Colon Carcinoma Metastatic in the Brain (tissue), 2 donors: ENCODE data around the genes PAPOLG and PEX13.

DNA sequence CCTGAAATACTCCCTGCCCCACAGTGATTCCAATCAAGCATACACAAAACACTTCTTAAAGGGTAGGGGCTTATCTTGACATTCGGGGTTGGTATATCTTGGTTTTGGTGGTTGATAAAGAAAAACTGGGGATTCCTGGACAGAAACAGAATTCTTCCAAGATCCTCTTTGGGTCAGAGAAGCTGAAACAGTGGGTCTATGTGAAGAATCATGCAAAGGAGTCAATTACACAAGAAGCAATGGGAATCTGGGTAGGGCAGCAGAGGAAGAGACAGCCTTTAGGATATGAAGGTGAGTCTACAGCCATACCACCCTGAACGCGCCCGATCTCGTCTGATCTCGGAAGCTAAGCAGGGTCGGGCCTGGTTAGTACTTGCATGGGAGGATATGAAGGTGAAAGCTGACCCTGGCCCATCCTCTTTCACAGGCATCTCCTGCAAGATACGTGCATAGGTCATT, 1080.8 kb upstream of the FANCL start:
- PRO-cap, 2 experiments, result no peak in any of the 2 experiments

GRCh38 chr2:60083870-60084438, 469.5 kb downstream of the BCL11A start:
- PRO-cap, 2 experiments, result no peak in any of the 2 experiments

DNA sequence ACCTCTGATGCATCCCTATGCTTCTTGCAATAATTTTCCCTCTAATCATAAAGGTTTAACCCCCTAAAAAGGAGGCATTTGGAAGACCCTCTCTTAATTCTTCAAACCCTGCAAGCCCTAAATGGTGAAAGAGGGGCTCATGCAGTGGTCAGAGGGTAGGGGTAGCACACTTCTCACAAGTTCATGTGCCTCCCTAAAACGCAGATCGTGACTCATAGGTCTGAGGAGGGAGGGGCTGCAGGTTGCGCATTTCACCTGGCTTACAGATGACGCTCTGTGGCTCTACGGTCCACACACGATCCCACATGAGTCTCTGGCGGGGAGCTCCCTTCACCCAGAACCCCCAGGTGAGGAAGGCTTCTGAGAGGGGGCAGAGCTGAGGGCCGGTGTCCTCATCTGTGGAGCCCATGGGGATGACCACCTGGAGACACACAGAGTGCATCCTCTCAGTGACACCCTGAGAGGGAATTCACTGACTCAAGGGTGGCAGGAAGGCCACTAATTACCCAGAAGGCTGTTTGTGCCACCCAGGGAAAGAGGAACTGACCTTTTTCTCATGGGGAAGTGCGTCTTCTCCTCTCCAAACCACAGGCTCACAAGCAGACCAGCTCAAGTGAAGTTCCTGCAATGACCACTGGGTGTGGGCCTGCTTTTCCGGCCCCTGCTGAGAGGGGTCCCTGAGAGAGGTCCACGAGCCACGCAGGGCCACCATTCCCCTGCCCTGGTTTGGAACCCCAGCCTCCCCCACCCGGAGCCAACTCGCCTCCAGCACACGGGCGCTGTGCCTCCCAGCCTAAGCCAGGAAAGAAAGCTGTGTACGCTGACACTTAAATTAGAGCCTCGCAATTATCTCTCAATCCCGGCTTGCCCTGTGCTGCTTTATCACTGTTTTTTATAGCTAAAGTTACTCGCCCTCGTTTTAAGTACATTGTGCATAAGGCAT, 114.2 kb downstream of the BCL11A start:
- PRO-cap, 2 experiments, result no peak in any of the 2 experiments

DNA sequence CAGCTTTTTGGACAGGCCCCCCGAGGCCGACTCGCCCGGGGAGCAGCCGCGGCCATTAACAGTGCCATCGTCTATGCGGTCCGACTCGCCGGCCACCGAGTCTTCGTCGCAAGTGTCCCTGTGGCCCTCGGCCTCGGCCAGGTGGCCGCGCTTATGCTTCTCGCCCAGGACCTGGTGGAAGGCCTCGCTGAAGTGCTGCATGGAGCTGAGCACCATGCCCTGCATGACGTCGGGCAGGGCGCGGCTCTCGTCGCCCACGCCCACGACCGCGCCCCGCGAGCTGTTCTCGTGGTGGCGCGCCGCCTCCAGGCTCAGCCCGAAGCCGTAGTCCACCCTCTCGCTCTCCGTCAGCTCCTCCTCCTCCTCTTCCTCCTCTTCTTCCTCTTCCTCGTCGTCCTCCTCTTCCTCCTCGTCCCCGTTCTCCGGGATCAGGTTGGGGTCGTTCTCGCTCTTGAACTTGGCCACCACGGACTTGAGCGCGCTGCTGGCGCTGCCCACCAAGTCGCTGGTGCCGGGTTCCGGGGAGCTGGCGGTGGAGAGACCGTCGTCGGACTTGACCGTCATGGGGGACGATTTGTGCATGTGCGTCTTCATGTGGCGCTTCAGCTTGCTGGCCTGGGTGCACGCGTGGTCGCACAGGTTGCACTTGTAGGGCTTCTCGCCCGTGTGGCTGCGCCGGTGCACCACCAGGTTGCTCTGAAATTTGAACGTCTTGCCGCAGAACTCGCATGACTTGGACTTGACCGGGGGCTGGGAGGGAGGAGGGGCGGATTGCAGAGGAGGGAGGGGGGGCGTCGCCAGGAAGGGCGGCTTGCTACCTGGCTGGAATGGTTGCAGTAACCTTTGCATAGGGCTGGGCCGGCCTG, 92.2 kb downstream of the BCL11A start:
- PRO-cap, 2 experiments, result no peak in any of the 2 experiments

DNA sequence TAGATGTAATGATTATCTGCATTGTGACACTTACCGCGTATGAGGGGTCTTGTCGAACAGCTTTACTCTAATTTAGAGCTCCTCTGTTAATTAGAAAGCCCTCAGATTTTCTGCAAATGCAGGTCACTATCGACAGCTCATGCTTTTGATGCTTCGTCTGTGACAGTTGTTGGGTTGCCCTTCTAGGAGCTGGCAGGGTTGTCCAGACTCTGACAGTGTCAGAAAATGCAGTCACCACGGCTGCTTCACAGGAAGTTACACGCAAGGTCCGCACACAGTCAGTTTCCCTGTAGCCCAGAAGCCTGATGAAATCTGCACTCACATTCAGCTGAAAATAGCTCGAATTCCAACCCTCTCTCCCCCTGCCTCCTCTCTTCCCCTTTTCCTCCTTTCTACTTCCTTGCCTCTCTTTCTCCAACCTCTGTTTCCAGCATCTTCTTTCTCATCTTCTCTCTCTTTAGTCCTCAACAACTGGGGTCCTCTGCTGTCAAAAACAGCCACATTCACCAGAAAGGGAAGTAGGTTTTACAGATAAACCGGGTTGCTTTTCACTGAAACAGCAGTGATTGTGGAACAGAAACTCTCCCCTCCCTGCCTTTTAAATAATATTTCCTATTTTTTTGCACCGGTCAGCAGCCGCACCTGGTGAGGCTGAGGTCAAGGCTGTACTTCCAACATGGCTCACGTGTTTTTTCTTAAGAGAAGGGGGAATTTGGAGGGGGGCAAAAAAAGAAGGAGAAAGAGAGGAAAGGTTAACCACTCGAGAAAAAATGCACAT, 69.3 kb downstream of the BCL11A start:
- PRO-cap, 2 experiments, result no peak in any of the 2 experiments

DNA sequence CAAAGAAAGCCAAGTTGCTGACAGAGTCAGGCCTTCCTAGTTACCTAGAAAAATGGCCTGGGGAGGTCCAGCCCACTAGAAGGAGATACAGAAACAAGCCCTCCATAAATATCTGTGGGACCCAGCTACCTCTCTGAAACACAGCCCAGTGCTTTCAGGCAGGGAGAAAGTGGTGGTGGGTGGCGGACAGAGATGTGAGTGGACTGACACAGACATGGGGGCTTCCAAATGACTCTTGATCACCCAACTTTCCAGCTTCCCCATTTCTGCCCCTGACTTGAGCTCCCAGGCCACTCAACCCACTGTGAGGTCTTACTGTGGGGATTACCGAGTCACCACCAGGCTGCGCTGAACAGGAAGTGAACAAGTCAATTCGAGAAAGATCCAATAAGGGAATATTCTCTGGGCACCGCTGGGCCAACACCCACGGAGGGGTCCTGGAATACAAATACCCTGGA, 37.9 kb downstream of the BCL11A start:
- PRO-cap, 2 experiments, result no peak in any of the 2 experiments

GRCh38 chr2:60533070-60533289, 20.5 kb downstream of the BCL11A start:
- PRO-cap, 2 experiments, result no peak in any of the 2 experiments

GRCh38 chr2:60717501-60718315, 38.4 kb upstream of the PAPOLG start:
- PRO-cap, 2 experiments, result no peak in any of the 2 experiments

GRCh38 chr2:60755948-60757267, at the start of gene PAPOLG:
TSS of gene PAPOLG (plus strand) at chr2:60756268.
- PRO-cap, 2 experiments, result peak in 2 of 2 experiments; most common plus-strand start chr2:60756241 (in 2); most common minus-strand start chr2:60756148 (in 1)

GRCh38 chr2:60925764-60926409, 44.5 kb downstream of the REL start:
- PRO-cap, 2 experiments, result no peak in any of the 2 experiments

DNA sequence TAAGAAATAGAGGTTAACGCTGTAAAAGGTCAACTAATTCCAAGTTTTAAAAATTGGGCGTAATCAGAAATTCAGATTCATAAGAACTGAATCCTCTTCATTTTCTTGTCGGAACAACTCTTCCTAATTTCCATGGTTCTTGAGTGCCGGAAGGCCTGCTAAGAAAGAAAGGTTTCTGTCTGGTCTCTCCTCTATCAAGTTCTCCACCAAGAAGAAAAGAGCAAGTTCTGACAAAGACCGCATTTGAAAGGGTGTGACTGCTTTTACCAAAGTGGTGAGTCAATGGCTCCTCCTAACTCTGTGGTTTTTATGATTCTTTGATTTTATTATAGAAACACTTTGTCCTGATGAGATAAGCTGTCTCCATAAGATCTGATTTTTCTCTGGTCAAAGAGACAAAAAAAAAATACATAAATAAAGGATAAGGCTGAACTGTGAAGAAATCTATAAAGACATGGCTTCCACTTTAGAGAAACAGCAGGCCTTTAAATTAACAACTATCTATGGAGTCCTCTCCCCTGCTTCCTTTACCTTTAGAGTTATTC, 67.5 kb downstream of the REL start:
- PRO-cap, 2 experiments, result no peak in any of the 2 experiments

GRCh38 chr2:61016756-61017782, at the start of gene PEX13:
TSS of gene PEX13 (plus strand) at chr2:61017720.
- PRO-cap, 2 experiments, result peak in 2 of 2 experiments; most common plus-strand start chr2:61017720 (in 2); most common minus-strand start chr2:61016977 (in 2)

GRCh38 chr2:61311469-61312062, 149.6 kb downstream of the C2orf74 start:
- PRO-cap, 2 experiments, result no peak in any of the 2 experiments

DNA sequence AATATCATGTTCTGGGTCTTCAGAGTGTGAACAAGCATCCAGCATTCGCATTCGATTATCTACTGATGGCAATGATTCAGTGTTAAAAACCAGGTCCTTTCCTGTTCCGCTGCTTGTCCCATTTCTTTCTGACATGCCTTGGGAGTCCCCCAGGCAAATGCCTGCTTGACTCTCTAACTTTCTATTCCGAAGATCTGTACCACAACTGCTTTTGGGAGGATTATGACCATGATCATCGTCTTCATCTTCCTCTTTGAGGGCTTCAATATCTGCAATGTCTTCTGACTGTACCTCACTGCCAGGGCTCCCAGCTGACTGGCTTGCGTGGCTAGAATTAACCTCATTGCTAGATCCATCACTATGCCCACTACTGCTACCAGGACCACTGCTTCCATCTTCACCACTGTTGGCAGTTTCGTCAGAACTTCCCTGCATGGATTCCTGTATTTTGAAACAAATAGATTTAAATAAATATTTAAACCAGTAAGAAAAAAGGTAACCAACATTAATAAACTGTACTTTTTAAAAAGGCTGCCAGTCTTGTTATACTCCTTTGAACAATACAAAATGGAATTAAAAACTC, 122.8 kb downstream of the USP34 start:
- PRO-cap, 2 experiments, result no peak in any of the 2 experiments

DNA sequence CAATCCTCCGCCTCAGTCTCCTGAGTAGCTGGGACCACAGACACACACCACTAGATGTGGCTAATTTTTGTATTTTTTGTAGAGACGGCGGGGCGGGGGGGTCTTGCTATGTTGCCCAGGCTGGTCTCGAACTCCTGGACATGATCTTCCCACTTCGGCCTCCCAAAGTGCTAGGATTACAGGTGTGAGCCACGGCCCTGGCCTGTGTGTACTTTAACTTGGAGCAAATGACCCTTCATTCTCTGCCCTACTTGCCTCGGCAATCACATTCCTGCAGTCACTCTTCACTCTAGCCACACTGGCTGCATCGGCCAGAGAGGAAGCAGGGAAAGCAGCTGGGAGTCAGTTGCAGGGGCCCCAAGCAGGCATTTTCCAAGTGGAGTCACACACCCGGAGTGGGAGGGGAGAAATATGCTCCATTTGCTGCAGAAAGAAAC, 37.3 kb downstream of the FAM161A start:
- PRO-cap, 2 experiments, result no peak in any of the 2 experiments

DNA sequence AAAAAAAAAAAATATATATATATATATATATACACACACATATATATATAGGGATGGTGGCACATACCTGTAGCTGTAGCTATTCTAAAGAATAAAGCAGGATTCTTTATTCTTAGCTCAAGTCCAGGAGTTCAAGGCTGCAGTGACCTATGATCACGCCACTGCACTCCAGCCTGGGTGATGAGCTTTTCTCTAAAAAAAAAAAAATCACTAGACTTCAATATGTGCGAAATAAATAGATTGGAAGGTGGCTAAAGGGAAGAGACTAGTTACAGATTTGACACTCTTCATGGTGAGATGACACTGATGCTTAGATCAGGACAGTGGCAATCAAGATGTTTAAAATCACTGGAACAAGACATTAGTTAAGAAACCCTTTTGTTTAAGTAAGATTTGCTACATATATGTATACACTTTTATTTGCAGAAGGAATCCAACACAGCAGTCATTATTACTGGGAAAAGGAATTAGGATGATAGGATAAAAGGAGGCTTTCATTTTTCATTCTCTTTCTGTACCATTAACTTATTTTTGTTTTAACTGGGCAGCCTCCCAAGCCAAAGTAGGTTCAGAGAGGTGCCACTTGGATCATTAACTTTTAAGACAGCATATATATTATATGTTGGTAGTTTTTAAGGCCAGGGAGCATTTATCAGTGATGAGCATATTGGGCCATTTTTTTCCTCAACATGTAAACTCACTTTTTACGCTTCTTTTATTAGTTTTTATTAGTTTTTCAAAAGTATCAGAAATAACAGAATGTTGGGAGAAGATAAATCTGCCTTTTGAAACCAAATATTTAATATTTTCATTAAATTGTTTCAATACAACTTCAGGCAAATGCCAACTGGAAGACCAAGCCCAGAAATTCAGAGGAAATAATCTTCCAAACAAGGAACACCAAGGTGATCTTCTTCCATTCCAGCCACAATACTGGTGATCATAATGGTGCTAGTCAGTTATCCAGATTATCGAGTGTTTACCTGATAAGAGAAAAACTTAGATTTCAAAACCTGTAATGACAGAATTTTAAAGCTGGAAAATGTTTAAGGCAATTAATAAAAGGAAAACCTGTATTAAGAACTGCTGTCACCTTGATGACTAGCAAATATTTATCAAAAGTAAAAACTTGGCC, 14.2 kb upstream of the FAM161A start:
- PRO-cap, 2 experiments, result no peak in any of the 2 experiments

DNA sequence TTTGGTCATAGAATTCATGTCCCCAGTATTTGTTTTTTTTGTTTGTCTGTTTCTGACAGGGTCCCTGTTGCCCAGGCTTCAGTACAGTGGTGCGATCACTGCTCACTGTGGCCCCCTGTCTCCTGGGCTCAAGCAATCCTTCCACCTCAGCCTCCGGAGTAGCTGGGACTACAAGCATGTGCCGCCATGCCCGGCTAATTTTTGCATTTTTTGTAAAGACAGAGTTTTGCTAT, 65.3 kb downstream of the COMMD1 start:
- PRO-cap, 2 experiments, result no peak in any of the 2 experiments

- PRO-cap, 2 experiments, result no peak in any of the 2 experiments
These were observed 30.1 kb downstream of the B3GNT2 start for GRCh38 chr2:62225939-62226532.

- PRO-cap, 2 experiments, result no peak in any of the 2 experiments
These were observed 6.9 kb upstream of the EHBP1 start for GRCh38 chr2:62698482-62699059.

DNA sequence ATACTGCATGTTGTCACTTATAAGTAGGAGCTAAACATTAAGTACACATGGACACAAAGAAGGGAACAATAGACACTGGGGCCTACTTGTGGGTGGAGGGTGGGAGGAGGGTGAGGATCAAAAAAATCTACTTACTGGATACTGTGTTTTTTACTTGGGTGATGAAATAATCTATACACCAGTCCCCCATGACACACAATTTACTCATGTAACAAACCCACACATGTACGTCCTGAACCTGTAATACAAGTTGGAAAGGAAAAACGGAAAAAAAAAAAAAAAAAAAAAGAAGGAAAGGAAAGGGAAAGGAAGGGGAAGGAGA, 169.5 kb upstream of the OTX1 start:
- PRO-cap, 2 experiments, result no peak in any of the 2 experiments